Vermiform appendix (tissue), 1 donor: ENCODE results near the genes MAML1 and LTC4S.

DNA sequence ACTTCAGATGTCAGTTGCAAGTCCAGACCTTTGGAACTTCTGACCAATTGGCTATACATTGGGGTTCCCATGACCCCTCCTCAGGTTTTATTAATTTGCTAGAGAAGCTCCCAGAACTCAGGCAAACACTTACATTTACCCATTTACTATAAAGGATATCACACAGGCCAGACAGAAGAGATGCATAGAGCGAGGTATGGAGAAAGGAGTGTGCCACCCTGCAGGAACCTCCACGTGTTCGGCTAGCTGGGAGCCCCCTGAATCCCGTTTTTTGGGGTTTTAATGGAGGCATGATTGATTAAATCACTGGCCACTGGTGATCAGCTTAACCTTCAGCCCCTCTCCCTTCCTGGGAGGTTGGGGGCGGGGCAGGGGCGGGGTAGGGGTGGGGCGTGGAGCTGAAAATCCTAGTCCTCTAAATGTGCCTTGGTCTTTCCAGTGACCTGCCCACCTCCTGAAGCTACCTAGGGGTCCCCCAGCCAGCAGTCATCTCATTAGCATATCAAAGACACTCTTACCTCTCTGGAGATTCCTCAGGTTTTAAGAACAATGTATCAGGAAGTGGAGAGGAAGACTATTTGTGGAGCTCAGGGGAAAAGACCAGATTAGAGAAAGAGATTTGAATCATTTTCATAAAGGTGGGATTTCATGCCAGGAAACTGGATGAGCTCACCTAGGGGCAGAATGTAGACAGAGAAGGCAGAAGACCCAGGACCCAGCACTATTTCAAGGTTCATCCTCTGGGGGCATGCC is 7.2 kb downstream of the GMCL2 start:
- PRO-cap: no peak

DNA sequence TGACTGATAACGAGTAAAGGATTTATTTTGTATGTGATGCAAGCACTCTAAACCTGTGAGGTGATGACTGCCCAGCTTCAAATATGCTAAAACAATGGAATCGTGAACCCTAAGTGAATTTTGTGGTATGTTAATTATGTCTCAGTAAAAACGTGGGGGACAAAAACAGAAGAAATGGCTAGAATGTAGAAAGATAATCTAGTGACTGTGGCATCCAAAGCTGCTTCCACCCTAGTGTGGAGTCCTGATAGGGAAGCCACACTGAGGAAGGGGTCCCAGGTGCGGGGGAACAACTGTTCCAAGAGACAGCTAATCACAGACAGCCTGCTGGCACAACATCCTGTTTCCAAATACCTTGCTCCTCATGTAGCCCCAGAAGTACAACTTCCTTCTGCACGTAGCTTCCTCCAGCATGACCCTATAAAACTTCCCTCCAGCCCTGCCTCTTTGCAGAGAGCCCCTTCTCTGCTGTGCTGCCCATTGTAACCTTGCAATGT is 5.0 kb downstream of the GMCL2 start:
- PRO-cap: no peak

GRCh38 chr5:178212780-178213643 is 8.7 kb downstream of the HNRNPAB start:
- PRO-cap: no peak

DNA sequence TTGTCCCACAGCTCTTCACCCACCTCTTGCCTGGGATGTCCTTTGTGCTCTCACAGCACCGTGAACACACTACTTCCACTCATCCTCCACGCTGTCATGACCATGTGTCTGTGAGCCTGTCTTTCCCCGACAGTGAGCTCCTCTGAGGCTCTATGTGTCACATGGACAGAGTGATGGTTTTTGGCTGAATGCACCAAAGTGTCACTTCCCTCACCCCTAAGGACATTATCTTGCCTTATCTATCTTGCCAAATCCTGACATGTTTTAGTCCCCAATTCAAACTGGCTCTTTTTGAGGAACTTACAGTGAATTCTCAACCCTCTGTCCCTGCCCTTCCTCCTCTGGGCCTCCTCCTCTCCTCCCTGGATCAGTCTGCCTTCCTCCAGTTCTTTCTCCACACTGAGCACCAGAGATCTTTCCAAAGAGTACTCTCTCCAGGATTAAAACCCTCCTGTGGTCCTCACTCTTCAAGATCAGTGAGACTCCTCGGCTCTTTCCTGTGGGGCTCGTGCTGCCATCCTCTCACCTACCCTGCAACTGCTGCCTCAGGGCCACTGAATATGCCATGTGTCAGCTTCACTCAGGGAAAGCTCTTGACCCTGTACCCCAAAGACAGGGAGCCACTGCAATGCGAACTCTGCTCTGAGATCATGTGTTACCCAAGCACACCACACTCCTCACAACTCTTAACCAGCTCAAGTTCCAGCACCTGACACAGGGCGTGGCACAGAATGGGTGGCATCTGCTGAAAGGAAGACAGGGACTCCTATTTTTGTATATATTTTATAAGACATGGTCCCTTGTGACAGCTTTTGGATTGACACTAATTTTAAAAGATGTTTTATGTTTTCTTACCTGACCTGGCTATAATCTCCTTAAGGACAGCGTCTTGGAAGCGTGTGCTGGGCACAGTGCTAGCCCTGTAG is 11.0 kb downstream of the PHYKPL start:
- PRO-cap: no peak

GRCh38 chr5:178224384-178224753 is 8.2 kb downstream of the PHYKPL start:
- PRO-cap: no peak

- PRO-cap: no peak
Measured at GRCh38 chr5:178542396-178542973, 47.7 kb downstream of the COL23A1 start.

GRCh38 chr5:178699171-178699476 is 31.3 kb downstream of the ZNF354A start:
- PRO-cap: no peak

DNA sequence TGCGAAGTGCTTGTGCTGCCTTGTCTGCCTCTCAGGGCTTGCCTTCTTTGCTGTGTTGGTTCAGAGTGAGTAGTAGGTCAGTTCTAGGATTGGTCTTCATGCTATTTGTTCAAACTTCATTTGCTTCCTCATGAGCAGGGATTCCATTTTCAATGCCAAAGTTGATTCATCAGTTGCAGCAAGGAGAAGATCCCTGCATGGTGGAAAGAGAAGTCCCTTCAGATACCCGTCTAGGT is 16.7 kb downstream of the ZNF354C start:
- PRO-cap: no peak

DNA sequence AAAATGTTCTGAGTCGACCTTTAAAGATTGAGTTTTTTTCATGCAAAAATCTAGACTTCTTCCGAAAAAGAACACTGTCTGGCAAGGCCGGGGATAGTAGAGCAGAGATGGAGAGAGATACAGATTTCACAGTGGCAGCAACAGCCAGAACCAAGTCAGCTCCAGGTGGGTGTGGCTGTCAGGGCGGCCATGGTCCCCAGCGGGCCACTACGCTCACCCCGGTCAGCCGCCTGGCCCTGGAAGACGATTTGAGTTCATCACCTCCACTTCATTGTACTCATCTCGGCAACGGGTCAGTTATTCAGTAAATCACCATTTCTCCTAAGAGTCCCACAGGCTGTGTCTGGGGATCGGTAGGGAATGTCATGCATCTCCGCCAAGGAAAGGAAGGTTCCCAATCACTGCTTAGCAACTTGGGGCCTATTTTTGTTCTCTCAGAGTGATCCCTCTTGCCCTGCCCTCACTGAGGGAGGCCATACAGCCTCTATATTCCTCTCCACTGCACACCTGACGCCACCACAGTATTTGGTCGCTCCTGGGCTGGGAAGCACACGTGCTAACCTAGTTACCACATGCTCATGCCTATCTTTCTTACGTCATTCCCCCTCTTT is 53.1 kb downstream of the ZNF354C start:
- PRO-cap: no peak

GRCh38 chr5:179533818-179534264 is 16.5 kb upstream of the RUFY1 start:
- PRO-cap: bidirectional peak, plus-strand start at chr5:179534104, minus-strand start at chr5:179534066; unidirectional peak, plus-strand start at chr5:179534104; unidirectional peak, plus-strand start at chr5:179534167

DNA sequence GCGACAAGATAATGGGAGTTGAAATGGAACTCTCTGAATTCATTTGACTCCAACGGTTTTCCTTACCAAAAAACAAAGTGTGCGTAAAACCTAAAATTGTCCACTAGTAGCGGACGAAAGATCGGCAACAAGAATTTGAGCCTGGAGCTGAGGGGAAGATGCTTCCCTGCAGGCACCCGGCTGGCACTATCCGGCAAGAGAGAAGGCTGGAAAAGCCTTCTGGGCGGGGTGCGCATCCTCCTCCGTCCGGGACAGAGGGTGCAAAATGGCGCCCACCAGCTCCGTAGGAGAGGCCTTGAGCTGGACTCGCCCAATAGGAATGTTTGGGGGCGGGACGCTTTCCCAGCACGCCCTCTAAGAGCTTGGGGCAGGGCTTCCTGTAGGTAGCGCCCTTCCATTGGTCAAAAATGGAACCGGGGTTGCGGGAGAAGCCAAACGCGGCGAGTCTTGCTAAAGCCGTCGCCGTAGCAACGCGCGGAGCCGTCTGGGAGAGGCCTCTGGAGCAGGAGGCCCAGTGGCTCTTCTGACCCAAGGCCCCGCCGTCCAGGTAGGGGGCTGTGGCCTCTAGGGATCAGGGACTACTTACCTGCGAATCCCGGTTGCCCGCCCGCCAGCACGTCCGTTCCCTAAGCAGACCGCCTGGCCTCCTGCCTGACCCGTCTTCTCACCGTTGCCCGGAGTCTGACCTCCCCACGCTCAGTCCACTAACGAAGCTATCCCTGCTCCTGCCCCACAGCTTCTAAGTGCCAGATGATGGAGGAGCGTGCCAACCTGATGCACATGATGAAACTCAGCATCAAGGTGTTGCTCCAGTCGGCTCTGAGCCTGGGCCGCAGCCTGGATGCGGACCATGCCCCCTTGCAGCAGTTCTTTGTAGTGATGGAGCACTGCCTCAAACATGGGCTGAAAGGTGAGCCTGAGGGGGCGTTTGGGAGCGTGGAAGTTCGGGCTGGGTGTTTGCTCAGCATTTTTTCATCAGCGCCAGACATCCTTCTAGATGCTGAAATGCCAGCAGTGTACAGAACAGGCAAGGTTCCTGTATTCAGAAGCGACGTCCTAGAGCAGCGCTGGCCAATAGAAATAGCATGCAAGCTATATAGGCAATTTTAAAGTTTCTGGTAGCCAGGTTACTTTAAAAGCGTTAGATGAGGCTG is 9.3 kb downstream of the RUFY1 start:
- PRO-cap: bidirectional peak, plus-strand start at position 475 of the sequence, minus-strand start at position 251 of the sequence

GRCh38 chr5:179606862-179607690 is 16.4 kb downstream of the HNRNPH1 start:
- PRO-cap: no peak

GRCh38 chr5:179613703-179614195 is 9.7 kb downstream of the HNRNPH1 start:
- PRO-cap: no peak

DNA sequence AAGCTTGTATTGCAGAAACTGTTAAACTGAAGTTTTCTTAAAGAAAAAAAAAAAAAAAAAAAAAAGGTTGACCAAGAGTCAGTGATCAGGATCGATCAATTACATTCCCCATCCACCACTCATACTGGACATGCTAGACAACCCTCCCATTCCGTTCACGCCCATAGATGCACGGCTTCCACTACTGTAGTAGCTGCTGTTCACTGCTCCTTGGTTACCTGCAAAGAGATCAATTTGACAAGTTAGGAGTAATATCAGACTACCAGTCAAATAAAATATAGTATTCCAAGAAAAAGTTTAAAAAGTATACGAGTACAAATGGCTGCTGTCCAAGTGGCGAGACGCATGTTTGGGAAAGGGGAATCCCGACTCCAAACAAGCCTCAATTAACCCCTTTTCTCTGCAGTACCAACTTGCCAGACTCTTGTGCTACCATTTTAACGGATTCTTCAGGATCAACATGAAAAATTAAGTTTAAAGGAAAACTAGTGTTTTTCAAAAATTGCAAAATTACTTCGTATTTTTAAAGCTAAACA is 8.7 kb downstream of the HNRNPH1 start:
- PRO-cap: no peak

DNA sequence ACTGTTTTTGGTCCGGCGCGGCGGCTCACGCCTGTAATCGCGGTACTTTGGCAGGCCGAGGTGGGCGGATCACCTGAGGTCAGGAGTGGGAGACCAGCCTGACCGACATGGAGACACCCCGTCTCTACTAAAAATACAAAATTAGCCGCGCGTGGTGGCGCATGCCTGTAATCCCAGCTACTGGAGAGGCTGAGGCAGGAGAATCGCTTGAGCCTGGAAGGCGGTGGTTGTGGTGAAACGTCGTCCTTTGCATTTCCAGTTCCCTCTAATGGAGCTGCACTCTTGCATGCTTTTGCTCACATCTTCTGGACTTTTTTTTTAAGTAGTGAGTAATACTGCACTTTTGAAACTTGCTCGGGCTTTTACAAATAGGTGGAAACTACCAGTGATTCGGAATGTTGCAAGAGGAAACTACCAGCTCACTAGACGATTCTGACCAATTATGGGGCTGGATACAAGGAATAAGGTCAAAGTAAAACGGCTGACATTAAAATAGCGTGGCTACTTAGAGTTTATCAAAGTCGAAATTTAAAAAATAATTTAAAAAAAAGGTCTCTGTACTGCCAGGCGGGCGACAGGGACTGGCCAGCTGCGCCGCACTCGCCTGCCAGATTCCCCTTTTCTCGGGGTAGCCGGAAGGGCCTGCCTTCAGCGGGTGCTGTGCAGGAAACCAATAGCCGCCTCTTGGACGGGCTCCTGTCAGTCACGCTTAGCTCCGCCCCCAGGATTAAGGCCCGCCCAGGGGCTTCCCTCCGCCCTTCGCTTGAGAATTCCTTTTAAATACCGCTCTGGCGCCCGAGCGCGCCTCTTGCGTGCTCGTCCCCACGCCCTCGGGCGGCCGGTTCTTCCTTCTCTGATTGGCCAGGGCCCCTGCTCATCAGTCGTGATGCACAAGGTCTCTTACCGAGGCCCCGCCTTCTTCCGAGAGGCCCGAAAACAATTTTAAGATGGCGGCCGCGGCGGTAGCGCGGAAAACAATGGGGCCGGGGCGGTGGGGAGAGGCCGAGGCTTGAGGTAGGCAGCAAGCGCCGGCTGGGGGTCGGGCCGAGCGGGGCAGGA is at the start of gene MAML1:
Gene MAML1 (plus strand): TSS at position 924 of the 1,059 bp plus-strand sequence.
- PRO-cap: bidirectional peak, plus-strand start at position 388 of the sequence, minus-strand start at position 267 of the sequence; bidirectional peak, plus-strand start at position 939 of the sequence, minus-strand start at position 622 of the sequence

- PRO-cap: no peak
Measured at GRCh38 chr5:179759887-179760502, 27.4 kb downstream of the MAML1 start.

GRCh38 chr5:179793336-179794576 is at the start of gene LTC4S:
Gene LTC4S (plus strand): TSS chr5:179793986.
- PRO-cap: bidirectional peak, plus-strand start at chr5:179794016, minus-strand start at chr5:179793875

GRCh38 chr5:179795719-179796449 is 2.1 kb downstream of the LTC4S start:
- PRO-cap: bidirectional peak, plus-strand start at chr5:179796327, minus-strand start at chr5:179796255

DNA sequence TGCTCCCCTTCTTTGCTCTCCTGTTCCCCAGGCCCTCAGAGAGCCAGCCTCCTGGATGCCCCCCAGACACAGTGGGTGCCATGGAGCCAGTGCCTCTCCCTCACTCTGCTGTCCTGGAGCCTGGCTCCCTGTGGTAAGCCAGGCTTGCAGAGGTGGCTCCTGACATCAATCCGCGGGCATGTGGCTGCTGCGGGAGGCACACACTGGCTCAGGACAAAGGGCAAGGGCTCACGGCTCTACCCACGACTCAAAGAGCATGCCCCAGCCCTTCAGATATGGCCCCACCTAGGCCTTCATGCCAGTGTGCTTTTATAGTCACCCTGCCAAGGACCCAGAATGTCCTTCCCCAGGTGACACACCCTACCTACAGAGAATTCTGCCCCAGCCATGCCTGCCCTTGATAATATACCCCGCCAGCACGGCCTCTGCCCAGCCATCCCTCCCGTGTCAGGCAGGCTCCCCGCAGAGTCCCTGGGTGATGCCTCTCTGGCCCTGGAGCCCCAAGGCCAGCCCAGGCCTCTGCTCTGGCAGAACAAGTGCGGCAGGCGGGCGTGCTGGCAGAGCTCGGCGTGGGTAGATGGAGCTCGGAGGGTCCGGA is 1.6 kb downstream of the MGAT4B start:
- PRO-cap: unidirectional peak, plus-strand start at position 336 of the sequence

DNA sequence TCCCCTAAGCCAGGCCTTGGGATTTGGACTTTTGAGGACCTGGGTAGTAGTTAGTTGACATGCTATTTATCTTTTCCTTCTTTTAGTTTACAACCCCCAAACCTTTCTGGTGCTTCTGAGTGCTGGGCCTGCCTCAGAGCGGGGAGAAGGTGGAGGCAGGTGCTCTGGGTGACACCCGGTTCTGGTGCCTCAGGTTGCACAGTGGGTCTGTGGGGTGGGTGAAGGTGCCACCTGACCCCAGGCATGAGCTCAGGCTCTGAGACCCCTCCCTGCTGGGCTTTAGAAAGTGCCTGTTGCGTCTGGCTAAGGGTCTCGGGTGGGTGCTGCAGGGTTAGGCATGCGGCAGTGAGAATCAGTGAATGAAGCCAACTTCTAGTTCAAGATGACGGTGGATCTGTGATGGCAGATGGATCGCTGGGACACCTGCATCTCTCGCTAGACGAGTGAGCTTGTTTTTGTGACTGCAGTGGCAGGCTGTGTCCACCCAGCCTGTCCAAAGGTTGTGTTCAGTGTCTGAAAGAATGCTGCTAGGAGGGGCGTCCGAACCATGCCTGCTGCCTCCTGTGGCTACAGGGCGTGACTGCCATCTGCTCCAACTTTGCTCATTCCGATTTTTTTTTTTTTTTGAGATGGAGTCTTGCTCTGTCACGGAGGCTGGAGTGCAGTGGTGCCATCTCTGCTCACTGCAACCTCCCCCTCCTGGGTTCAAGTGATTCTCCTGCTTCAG is 5.0 kb downstream of the SQSTM1 start:
- PRO-cap: no peak